Aorta (tissue), 1 donor: ENCODE measurements around a stretch of chr6.

DNA sequence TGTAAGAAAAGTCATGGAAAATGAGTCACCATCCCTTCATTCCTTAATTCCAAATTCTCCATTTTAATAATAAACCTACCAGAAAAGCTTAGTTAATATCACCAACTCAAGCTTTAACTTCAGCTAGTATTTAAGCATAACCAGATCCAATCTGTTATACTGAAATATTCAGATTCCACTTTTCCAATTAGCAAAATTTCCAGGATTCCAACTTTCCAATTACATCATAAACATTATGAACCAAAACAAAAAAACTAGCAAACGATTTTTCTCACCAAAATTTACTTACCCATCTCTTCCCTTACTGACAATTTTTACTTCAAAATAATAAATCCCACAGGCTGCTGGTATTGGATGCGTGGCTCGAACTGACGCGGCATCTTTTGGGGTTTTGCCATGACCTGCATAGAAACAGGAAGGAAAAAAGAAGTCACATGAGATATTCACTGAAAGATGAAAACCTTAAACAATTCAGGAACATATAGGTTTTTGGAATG is 15.1 kb downstream of the RANBP9 start:
- PRO-cap: no peak

- PRO-cap: no peak
These were observed 13.3 kb downstream of the MCUR1 start for GRCh38 chr6:13801110-13801500.

GRCh38 chr6:13811710-13812303 is 2.5 kb downstream of the MCUR1 start:
- PRO-cap: no peak

DNA sequence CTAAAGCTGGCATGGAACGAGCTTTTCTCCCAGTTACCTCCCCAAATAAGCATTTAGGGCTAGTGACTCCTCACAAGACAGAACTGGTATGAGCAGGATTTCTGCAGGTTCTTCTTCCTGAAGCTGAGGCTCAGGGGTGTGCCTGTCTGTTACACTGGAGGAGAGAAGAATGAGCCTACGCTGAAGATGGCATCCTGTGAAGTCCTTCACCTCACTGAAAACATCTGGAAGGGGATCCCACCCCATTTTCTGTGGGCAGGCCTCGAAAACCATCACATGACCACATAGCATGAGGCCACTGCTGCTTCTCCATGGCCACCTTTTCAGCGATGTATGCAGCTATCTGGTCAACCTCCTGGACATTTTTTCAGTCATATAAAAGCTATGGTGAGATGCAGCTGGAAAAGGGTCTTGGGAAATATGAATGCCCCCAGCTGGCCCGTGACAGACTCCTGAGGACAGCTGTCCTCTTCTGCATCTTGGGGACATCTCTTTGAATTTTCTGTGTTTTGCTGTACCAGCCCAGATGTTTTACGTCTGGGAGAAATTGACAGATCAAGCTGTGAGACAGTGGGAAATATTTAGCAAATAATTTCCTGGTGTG is 17.7 kb downstream of the CD83 start:
- PRO-cap: no peak

DNA sequence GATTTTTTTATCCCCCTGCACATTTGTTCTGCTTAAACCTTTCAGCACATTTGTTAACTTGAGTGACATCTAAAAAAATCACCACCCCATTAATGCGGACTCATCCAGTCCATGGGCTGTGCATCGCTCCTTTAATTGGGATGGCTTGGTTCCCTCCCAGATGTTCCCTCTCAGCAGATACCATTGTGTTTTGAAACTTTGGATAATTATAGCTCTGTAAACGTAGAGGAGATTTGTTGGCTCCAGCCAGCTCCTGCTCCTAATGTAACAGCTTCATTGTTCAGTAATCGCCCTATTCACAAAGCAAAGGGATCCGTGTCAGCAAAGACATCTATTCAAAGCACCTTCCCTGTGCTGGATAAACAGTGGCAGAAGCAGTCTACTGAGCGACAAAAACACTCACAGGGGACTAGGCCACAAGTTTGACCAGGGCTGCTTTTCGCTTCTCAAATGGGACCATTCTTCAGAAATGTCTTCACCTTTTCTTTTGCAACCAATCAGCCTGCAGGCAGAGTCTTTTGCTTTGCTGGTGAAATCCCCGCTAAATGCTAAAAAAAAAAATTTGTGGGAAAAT is 323.9 kb downstream of the CD83 start:
- PRO-cap: no peak

- PRO-cap: no peak
These were observed 433.1 kb downstream of the CD83 start for GRCh38 chr6:14550538-14551186.

- PRO-cap: no peak
These were observed 528.6 kb upstream of the JARID2 start for GRCh38 chr6:14717187-14717742.

DNA sequence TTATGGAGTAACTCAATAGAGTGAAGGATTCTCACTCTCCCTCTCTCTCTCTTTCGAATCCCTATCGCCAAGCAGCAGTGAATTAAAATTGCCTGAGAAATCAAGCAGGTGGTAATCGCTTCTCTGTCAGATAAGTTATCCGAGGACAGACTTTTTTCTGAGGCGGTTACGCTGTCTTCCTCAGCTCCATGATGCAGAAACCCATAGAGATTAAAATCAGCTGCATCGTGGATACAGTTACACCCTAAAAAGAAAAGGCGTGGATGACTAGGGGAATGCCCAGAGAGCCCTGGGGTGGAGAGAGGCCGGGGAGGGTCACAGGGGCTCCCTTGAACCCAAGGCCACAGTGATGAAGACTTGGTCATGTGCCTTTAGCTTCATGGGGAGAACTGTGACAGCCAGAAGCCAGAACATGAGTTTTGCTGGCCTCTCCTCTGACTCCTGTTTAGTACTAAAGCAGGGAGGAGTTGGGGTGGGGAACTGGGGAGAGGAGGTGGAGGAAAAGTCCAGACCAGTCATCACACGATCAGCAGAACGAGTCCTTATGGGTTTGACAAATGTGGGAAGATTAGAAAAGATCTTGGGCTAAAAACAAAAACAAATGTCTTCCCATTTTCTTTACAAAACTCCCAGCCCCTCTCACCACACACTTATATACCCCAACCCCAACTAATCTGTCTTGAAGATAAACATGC is 138.7 kb upstream of the JARID2 start:
- PRO-cap: no peak

GRCh38 chr6:15244622-15245262 is 1.1 kb upstream of the JARID2 start:
- PRO-cap: no peak

- PRO-cap: bidirectional peak, plus-strand start at chr6:15248877, minus-strand start at chr6:15248733
These were observed 3.0 kb downstream of the JARID2 start for GRCh38 chr6:15248458-15249660.

DNA sequence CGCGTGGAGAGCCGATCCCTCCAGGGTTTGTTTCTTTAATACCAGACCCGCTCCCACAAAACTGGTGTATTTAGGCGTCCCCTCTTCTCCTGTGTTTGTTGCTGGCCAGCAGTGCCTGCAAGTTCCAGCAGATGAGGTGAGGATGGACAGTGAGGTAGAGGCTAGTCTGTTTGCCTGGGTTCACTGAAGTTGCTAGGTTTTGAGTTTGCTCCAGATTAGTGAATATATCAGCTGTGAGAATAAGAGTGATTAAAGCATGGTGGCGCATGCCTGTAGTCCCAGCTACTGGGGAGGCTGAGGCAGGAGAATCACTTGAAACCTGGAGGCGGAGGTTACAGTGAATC is 71.9 kb downstream of the JARID2 start:
- PRO-cap: no peak

GRCh38 chr6:15386874-15387436 is 141.1 kb downstream of the JARID2 start:
- PRO-cap: no peak

- PRO-cap: no peak
These were observed 154.8 kb downstream of the JARID2 start for GRCh38 chr6:15400581-15401240.

- PRO-cap: no peak
These were observed 168.5 kb downstream of the JARID2 start for GRCh38 chr6:15414365-15414854.

DNA sequence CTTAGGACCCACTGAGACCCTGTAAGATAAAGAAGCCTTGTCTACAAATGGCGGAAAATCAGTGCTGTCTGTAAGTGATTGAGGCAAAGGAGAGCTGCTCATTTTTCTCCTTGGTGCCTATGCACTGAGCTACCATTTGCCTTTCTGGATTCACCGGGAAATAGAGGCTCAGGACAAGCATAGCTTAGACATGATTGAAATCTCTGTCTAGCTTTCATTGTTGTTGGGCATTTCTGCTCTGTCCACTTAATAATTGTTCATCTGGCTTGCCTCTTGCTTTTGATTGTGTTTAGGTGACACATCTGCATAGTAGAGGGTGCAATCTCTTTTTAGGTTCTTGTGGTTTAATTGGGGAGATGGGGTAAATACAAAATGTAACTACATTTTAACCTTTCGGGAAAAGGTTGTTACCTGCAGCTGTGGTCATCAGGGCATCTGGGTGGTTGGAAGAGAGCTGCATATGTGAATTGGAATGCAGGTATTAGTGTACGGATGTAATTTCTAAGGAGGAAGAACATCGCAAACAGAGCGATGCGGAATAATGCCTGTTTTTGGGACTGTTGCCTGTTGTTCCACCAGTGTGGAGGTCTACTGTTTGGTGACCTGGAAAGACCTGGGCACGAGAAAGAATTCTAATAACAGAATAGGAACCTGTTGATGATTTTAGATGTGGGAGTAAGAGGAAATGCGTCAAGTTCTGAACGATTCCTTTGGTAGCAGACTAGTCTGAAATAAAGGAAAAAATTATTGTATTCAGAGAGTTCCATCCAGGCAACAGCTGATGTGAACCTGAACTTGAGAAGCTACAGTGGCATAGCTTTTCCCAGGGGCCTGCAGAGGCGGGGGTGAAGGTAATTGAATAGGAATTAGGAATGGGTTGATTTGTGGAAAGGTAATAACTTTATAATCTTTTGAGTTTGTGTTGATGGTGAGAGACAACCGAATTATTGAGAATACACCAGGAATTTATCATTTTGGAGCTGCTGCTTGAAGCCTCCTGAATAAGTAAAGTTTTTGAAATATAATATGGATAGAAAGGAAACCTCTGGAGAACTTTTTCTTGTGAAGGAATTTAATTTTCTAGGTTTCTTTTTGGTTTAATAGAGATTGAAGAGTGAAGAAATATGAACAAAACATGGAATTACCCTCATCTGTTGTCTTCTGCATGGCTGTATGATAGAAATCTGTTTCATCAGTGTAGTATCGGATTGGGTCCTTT is 192.1 kb downstream of the DTNBP1 start:
- PRO-cap: no peak

- PRO-cap: no peak
These were observed 191.2 kb downstream of the DTNBP1 start for GRCh38 chr6:15471694-15471975.

GRCh38 chr6:15473404-15474293 is 189.2 kb downstream of the DTNBP1 start:
- PRO-cap: no peak

GRCh38 chr6:15520054-15520366 is 142.8 kb downstream of the DTNBP1 start:
- PRO-cap: no peak

- PRO-cap: no peak
These were observed 232.4 kb upstream of the DTNBP1 start for GRCh38 chr6:15895195-15895730.

DNA sequence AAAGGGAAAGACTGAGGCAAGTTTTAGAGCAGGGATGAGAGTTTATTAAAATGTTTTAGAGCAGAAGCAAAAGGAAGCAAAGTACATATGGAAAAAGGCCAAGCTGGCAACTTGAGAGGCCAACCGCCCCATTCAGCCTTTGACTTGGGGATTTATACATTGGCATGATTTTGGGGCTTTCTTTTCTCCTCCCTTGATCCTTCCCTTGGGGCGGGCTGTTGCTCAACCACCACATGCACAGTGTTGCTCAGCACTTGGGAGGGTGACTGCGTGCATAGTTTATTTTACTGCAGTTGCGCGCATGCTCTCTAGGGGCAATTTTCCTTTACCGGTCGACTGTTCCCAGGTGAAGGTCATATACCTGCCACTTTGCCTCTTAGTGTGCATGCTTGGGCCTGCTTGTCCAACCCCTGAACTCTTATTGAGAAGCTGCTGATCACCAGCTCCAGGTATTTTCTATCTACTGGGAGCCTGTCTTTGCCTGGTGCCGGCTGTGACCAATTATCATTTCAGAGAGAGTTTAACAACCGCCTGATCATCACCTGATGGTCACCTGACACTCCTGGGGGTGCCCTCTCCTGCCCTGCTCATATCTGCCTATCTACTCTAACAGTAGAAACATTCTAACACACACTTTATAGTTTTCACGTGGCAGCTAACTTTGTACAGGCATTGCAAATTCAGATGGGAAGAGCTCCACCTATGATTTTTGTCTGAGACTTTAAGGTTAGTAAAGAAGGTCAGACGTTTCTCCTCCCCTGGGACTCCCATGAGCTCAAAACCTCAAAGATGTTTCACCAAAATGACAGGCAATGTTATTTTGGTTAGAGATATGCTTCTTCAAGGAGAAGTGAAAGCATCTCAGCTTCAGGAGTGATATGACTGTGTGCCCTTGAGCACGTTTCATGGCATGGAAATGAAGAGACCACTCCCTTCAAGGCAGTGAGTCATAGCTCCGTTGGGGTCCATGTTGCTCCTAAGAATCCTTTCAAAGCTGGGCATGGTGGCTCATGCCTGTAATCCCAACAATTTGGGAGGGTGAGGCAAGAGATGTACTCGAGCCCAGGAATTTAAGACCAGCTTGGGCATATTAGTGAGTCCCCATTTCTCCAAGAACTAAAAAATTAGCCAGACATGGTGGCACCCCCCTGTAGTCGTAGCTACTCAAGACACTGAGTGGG is 227.5 kb upstream of the MYLIP start:
- PRO-cap: no peak